Neural progenitor cell (in vitro differentiated cells): ENCODE data around the genes AIP, GSTP1, NDUFS8 and TCIRG1.

- RAMPAGE, long total RNA, result no peak
Measured at GRCh38 chr11:67062369-67063049, 5.9 kb downstream of the RHOD start.

DNA sequence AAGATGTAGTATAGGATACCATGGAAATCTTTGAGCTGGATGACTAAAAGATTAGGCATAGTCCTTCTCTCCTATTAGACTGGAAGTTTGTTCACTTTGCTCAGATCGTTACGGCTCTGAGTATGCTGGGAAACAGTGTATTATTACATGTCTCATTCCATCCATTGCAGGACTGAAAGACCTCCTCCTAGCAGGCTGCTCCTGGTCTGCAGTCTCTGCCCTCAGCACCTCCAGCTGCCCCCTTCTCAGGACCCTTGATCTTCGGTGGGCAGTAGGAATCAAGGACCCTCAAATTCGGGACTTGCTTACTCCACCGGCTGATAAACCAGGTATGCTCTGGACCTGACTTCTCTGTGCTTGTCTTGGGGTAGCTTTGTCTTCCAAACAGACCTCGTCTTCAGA lies 13.0 kb upstream of the GRK2 start:
- RAMPAGE, long total RNA, result no peak

GRCh38 chr11:67254761-67255557 lies 11.3 kb upstream of the GRK2 start:
- RAMPAGE, long total RNA, result no peak

GRCh38 chr11:67301962-67302634 lies 1.2 kb upstream of the SSH3 start:
- RAMPAGE, long total RNA, result no peak

DNA sequence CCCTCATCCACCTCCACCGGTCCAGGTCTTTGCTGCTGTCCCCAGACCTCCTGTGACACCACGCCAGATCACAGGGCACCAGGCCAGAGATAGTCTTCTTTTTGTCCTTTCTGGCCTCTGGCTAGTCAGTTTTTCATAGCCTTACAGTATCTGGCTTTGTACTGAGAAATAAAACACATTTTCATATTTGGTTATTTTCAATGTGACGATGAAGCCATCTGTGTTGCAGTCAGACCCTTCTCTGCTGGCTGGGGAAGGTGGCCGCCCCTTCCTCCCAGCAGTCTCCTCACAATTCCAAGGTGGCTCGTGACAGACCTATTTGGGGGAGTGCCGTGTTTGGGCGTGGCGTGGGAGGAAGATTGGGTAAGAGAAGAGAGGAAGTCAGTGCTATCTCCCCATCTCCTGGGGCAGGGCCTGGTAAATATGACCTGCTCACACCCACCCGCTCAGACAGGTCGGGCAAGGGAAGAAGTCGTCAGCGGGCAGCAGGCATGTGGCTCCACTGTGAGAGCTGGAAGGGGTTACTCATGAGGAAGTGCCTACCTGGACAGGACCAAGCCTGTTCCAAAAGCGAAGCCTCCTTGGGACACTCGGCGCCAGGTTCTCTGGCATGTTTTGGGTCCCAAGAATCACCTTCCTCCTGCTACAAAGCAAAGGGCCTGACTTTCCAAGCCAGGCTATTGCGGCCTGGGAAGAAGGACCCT lies 9.2 kb downstream of the SSH3 start:
- RAMPAGE, long total RNA, result no peak

DNA sequence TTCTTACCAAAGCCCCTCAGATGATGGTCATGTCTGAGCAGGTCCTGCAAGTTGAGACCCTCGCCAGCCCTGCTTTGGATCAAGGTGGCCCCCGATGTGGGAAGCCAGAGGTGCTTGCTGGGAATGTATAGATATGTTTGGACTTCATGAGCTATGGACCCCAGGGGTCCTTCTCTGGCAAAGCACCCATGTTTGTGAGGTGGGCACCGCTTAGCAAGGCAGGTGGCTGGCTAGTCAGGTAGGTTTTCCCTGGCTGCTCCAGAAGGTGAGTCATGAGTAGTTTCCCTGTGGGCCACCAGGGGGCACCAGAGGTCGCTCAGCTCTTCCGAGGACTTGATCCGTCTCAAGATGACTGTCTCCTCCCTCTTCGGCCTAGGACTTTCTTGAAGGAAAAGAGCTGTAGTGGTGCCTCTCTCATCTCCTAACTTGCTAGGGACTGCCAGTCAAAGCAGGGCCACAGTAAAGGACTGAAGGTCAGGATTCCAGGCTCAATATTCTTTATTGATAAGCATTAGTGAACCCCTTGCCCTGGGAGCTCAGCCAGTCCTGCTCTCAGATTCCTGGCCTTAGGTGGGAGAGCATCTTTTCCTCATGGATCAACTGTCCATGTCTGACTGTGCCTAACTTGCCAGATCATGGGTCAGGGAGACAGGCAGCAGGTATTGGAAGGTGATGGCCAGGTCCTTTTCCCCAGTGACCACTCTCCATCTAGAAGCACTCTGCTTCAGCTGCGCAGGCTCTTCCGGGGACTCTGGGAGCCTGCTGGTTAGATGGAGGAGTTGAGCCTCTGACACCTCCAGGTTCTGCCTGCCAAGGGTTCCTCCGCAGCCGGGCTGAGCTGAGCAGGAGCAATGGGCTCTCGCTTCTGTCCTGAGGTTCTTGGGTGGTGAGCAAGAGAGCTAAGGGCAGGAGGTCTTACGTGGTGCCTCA lies 2.0 kb downstream of the POLD4 start:
- RAMPAGE, long total RNA, result no peak

DNA sequence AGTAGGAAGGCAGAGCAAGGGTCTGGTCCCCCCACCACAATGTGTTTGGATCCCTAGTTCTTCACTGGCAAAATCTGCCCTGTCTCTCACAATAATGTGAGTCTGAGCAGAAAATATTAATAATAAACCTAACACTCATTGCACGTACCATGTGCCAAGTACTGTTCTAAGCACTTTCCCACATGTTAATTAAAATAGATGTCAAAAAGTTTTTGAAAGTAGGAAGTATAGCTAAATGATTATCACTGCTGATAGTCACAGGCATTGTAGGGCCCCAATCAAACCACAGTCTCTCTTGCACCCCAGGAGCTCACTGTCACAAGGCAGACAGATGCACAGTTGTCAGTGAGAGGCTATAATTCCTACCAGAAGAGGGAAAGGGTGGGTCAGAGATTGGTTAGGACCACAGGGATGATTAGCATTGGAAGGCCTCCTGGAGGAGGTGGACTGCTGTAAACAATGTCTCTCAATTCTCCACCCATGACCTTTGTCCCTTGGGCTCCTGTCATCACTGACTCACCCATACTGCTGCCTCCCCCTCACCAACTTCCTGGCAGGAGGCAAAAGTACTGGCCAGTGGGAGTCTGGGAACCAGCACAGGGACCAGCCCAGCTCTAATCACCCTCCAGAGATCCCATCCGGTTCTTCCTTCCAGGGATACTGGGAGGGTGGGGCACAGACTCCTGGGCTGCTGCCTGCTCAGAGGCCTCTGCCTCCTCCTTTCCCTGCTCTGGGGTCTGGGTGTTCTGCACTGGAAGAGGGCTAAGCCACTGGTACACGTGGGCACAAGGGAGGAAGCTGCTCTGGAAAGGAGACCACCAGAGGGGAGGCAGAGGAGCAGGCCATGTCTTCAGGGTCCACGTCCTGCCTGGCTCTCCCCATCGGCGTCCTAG lies 1.1 kb upstream of the POLD4 start:
- RAMPAGE, long total RNA, result no peak

DNA sequence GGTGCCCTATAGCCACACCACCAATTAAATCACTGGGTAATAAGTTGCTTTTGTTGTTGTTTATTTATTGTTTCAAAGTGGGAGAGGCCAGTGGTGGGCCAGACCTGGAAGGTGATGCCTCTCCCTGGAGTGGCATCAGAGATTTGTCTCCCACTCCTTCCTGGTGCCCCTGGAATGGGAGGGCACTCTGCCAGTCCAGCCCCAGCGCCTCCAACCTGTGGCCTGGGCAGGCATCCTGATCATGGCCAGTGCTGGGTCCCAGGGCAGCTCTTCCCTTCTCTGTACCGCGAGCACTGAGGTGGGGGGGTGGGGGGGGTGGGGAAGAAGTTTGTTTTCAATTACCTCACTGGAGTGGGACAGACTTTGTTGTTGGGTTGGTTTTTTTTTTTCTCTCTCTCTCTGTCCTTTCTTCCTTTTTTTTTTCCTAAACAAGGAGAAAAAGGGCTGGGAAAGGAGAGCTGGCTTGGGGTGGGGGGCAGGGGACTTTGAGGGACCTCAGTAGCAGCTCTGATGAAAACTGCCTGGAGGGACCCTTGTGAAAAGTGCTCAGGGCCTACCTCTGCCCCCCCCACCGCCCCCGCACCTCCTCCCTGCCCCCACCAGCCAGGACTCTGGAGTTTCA lies 1.6 kb upstream of the CLCF1 start:
- RAMPAGE, long total RNA, result no peak

GRCh38 chr11:67434547-67434952 lies 2.9 kb downstream of the PTPRCAP start:
- RAMPAGE, long total RNA, result no peak

DNA sequence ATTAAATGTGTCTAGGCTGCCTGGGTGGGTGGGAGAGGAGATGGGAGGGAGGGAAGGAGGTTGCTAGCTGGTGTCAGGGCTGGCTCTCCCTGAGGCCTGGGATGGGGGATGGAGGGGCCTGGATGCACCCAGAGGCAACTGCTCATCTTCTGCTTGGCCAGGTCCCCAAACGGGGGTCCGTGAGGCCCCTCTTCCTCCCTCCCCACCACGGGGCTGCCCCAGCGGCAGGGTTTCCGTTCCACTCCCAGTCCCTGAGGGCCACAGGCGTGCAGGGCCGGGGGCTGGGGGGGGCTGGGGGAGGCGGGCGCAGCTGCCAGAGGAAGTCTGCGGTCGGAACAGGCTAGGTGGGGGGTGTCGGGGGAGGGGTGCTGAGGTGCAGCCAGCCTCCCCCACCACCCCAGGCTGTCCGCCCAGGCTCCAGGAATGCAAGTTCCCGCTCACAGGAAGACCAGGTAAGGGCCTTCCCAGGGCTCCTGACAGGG lies 520 bp downstream of the PTPRCAP start:
- RAMPAGE, long total RNA, result no peak

- RAMPAGE, long total RNA, result start-site peak on the plus strand at chr11:67483129-67483140, 30 and 43 reads in 2 replicates
Measured at GRCh38 chr11:67482500-67483700, at the start of gene AIP. TSS of gene AIP (plus strand) at chr11:67483026.

DNA sequence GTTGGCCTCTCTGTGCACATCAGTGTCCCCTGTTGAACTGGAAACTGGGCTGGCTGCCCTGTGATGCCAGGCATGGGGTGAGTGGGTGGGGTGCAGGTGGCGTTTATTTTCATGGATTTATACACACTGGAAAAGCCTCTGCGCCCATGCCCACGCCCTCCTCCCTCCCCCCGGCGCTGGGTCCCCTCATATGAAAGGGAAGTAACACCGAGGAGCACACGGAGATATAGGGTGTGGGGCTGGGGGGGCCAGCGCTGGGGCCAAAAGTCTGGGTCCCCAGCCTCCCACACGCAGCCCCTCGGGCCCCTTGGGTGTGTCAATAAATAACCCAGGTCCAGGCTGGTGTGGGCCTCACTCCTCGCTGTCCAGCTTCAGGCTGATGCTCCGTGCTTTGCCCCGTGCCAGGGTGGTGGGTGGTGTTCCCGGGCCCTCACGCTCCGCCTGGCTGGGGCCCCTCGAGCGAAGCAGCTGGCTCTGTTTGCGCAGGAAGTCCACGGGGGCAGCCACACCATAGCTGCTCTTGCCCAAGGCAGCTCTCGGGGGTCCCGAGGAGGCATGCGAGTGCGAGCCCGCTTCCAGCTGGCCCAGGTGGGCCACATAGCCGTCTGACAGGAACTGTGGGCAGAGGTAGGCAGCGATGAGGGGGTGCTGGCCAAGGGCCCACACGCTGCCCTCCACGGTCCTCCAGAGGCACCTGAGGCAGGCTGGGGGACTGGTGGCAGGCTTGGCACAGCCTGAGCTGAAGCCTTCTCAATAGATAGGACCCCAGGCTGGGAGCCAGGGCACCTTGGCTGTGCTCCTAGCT lies 9.1 kb downstream of the AIP start:
- RAMPAGE, long total RNA, result no peak

DNA sequence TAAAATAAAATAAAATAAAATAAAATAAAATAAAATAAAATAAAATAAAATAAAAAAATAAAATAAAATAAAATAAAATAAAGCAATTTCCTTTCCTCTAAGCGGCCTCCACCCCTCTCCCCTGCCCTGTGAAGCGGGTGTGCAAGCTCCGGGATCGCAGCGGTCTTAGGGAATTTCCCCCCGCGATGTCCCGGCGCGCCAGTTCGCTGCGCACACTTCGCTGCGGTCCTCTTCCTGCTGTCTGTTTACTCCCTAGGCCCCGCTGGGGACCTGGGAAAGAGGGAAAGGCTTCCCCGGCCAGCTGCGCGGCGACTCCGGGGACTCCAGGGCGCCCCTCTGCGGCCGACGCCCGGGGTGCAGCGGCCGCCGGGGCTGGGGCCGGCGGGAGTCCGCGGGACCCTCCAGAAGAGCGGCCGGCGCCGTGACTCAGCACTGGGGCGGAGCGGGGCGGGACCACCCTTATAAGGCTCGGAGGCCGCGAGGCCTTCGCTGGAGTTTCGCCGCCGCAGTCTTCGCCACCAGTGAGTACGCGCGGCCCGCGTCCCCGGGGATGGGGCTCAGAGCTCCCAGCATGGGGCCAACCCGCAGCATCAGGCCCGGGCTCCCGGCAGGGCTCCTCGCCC lies at the start of gene GSTP1:
Gene GSTP1 (plus strand): TSS at position 489 of the 623 bp plus-strand sequence.
- RAMPAGE, long total RNA, result start-site peak on the plus strand centred at position 439 of the sequence, 146 bp wide, 4,054 and 7,156 reads in 2 replicates

DNA sequence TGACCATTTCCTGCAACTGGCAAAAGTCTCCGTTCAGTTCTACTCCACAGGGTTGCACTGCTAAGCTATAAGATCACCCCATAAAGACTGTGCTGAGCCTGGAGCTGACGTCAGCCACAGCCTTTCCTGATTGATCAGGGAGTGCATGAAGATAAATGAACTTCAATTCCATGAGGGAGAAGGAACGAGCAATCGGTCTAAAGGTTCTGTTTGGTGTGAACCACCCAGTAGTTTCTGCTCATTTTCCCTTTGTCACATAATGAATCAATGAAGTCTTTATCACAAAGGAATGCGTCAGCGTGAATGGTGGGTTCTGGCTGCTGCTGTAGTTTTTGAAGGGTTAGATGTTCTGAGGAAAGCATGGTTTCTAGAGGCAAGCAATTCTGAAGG lies 2.0 kb upstream of the ACY3 start:
- RAMPAGE, long total RNA, result no peak

DNA sequence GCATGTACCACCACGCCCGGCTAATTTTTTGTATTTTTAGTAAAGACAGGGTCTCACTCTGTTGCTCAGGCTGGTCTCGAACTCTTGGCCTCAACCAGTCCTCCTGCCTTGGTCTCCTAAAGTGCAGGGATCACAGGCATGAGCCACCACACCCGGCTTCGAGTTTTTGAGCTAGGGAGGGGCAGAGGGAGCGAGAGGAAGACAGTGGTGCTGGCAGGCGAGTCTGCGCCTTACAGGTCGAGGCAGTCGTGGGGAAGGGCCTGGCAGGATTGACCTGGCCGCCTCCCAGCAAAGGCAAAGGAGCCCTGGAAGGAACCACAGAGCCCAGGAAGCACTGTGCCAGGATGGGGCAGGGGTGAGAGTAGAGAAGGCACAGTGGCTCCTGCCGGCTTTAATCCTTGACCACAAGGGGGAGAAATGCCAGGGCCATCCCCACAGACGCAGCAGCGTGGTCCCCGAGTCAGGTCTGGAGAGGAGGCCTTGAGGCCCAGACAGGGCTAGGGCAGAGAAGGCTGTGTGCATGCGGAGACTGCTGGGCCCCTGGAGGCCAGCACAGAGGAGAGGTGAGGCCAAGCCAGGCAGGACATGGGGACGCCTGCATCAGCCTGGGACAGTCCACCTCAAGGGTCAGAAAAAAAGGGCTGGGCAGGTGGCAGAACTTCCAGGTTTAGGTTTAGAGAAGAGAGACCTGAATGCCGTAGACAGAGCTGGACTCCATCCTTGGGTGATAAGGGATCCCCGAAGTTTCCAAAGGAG lies 9.9 kb upstream of the NDUFS8 start:
- RAMPAGE, long total RNA, result no peak

GRCh38 chr11:68030550-68031108 lies at the start of gene NDUFS8:
TSS of gene NDUFS8 (plus strand) at chr11:68030681.
- RAMPAGE, long total RNA, result start-site peak on the plus strand at chr11:68030656-68030723, 738 and 2,297 reads in 2 replicates

DNA sequence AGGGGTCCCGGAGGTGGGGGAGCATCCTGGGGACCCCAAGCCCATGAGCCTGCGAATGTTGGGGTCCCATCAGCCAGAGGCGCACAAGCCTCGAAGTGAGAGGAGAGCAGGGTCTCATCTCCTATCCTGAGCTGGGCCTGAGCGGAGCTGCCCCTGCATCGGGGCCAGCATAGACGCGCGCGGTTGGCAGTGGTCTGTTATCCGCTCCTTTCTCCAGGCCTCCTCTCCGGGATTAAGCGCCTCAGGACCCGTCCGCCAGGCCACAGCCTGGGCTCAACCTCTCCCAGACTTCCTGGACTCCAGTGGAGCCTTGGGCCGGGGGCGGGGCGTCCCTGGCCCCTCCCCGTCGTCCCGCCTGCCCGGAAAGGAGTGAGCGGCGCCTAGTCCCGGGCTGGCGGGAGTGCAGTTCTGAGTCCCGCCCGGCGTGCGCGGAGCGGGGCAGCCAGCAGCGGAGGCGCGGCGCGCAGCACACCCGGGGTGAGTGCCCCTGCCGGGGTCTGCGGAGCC lies at the start of gene TCIRG1:
Gene TCIRG1 (plus strand): TSS at position 383 of the 507 bp plus-strand sequence.
- RAMPAGE, long total RNA, result no peak

- RAMPAGE, long total RNA, result no peak
Measured at GRCh38 chr11:68054644-68055285, 15.9 kb downstream of the TCIRG1 start.

- RAMPAGE, long total RNA, result no peak
Measured at GRCh38 chr11:68159115-68159488, 37.9 kb upstream of the CHKA start.

- RAMPAGE, long total RNA, result no peak
Measured at GRCh38 chr11:68259608-68260430, 12.0 kb downstream of the C11orf24 start.